ENCODE measurements around a stretch of chr11.

GRCh38 chr11:44609050-44609959, 43.8 kb downstream of the CD82 start:
- PRO-cap, result bidirectional peak, plus-strand start at chr11:44609351, minus-strand start at chr11:44609285; bidirectional peak, plus-strand start at chr11:44609732, minus-strand start at chr11:44609592
- CAGE, long polyA plus RNA, result no peak

GRCh38 chr11:44731957-44732552, 5.3 kb downstream of the TSPAN18 start:
- PRO-cap, result no peak
- CAGE, long polyA plus RNA, result no peak

DNA sequence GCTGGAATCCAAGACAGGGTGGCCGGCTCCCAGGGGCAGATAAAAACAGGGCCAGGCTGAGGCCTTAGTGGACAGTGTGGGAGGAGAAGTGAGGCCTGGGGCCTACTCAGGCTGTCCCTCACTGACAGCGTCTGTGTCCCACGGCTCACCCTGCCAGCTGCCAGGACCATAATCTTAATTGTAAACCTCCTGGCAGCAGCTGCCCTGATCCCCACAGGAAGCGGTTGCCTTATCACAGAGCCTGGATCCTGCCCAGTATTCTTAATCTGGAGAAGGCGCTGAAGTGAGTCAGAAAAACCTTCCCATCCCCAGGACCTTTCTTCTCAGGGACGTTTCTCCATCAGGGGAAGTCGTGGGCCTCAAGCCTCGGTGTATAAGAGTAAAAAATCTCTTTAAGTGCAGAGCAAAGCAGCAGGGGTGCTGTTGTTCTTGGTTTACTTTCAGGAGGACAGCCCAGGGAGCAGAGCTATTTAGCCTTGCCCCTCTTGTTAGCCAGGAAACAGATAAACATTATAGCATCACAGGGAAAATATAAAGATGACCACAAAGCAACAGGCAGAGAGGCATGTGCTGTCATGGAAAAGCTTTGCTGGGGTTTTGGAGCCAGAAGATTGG, 39.5 kb downstream of the TSPAN18 start:
- PRO-cap, result no peak
- CAGE, long polyA plus RNA, result no peak

DNA sequence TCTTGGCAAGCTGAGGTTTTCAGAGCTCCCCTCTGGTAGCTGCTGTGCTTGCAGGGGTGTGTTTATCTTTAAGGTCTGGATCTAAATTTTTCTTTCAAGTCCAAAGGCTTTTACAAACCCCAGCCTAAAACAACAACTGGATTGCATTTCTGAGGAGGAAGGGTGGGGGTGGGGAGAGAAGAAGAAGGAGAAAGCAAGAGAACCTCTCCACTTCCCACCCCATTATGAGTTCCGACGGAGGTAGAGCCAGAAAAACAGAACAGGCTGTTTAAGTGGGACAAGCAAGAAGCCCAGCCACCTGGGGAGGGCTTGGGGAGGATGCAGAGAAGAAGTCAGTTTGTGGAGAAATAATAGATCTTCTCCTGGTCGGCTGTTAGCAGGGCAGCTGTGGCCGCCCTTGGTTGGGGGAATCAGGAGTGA, 77.9 kb downstream of the TSPAN18 start:
- PRO-cap, result no peak
- CAGE, long polyA plus RNA, result no peak

DNA sequence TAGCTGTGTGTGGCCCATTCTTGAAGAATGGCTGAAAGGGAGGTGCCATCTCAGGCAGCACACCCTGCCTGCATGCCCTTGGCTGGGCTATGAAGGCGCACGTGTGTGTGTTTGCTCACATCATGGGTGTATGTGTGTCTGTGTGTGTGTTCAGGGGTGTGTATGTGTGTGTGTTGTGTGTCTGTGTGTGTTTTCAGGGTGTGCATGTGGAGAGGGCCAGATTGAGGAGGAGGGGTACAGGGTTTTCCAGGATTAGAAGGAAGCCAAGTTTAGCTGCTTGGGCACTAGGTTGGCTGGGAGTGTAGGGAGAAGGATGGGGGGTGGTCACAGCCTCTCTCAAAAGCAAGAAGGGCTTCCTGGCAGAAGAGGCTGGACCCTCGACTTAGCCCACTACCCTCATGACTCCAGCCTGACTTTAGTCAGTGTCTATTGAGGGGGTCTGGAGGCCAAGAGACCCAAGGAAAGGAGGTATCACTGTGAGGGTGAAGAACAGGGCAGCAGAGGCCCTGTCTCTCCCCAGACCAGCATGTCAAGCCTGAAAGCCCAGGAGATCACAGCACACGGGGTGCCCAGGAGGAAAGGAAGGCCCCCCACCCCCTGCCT, 16.4 kb downstream of the TP53I11 start:
- PRO-cap, result no peak
- CAGE, long polyA plus RNA, result no peak

GRCh38 chr11:44977572-44978170, 27.0 kb upstream of the TP53I11 start:
- PRO-cap, result no peak
- CAGE, long polyA plus RNA, result no peak

- PRO-cap, result no peak
- CAGE, long polyA plus RNA, result no peak
These were observed 59.1 kb downstream of the SYT13 start for GRCh38 chr11:45226795-45227612.

DNA sequence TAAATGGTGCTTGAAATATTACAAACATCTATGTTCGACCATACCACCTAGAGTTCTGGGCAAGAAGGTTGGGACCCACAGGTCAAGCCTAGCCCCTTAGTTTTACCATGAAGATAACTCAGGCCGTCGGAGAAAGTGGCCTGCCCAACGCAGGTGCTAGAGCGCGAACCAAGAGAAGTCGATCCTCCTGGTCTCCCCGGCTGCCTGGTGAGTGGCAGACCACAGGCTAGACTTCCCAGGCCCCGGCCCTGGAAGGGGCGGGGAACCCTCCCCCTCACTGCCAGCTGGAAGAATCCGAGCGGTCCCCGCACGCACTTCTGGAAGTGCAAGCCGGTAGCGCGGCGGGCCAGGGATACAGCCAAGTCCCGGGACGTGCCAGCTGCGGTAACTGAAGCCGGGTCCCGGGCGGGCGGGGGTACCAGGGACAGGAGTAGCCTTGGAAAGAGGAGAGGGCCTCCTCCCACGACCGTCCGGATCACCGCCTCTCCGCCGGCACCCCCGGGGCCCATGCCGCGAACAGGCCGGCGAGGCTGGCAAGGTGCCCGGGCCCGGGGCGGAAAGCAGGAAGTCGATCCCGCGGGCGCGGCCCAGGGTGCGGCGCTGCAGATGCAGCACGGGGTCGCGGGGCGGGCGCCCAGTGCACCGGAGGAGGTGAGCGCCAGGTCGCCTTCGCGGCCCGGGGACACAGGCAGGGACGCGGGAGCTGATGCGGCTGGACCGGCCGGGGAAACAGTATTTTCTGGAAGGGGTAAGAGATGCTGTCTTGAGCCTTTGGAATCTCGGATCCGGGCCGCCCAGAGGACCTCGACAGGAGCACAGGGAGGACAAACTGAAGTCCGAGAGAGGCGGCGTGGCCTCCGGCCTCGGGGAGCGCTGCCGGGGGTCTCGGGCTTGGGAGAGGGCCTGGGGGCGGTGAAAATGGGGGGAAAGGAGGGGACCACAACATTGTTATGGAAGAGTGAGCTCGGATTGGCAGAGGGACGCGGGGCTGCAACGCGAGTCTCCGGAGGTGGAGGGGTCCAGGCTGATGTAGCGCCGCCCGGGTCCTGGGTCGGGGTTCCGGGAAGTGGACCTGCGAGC, 839 bp upstream of the SLC35C1 start:
- PRO-cap, result bidirectional peak, plus-strand start at position 637 of the sequence, minus-strand start at position 509 of the sequence
- CAGE, long polyA plus RNA, result no peak

GRCh38 chr11:45857966-45859059, 11.0 kb downstream of the CRY2 start:
- PRO-cap, result no peak
- CAGE, long polyA plus RNA, result no peak

GRCh38 chr11:45871737-45872585, 13.5 kb upstream of the MAPK8IP1 start:
- PRO-cap, result no peak
- CAGE, long polyA plus RNA, result no peak

GRCh38 chr11:45901699-45902157, 5.3 kb downstream of the FREY1 start:
- PRO-cap, result no peak
- CAGE, long polyA plus RNA, result no peak

DNA sequence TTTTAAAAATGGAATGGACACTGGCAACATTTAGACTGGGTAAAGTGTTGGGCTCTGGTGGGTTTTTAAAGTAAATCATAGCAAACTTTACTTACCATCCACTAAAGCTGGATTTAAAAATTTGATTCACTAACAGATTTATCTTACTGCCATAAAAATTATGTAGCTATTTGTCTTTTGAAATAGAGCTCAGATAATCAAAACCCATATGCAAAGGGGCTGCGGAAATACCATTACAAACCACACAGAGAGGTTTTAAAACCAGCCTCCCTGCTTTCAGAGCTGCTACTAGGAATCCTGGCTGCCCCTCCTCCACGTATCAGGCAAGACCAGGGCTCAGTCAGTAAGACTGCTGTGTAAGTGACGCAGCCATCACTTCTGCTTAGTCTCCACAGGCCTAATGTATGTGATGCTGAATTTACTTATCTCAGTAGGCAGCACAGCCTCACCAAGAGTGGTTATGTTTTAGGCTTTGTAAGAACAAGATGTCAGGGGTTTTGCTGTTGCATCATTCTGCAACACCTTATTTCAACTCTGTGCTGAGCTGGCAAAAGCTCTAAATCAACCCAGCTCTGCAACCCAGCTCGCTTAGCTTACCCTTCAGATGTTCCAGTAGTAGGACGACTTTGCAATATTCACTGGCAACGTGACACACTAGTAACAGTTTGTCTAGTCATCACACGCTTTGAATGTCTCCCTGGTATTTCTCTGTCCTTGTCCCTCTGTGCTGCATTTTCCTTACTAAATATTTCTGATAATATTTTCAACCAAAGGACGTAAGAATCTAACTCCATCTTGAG, 71.9 kb downstream of the LARGE2 start:
- PRO-cap, result no peak
- CAGE, long polyA plus RNA, result no peak

- PRO-cap, result unidirectional peak, plus-strand start at chr11:46119306; bidirectional peak, plus-strand start at chr11:46119411, minus-strand start at chr11:46119383; bidirectional peak, plus-strand start at chr11:46119598, minus-strand start at chr11:46119618; bidirectional peak, plus-strand start at chr11:46119818, minus-strand start at chr11:46119853; bidirectional peak, plus-strand start at chr11:46120137, minus-strand start at chr11:46120049
- CAGE, long polyA plus RNA, result no peak
These were observed 1.8 kb downstream of the PHF21A start for GRCh38 chr11:46119165-46120239.

DNA sequence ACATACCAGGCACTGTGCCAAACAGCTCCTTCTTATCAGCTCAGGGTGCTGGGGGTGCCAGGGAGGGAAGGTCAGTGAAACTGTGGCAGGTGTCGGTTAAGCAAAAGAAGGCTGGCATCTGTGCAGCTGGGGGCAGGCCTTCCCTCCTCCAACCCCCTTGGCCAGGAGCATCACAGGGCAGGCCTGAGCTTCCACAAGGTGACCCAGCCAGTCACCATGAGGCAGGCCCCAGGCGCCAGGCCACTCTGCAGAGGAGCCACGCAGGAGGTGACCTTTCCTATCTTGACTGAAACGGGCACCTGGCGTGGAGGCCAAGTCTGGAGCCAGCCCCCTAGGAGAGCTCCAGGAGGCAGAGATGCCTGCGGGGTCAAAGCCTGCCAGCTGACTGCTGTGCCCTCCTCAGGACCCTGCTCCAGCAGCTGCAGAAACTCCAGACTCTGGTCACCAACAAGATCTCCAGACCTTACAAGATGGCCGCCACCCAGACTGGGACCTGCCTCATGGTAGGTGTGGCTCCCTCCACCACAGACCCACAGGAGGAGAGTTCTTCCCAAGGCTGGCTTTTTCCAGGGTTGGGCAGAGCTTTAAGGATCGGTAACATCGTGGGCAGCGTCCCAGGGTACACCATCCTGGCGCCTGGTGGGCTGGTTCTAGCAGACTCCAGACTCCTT, 31.2 kb upstream of the DGKZ start:
- PRO-cap, result no peak
- CAGE, long polyA plus RNA, result no peak

GRCh38 chr11:46372234-46372884, 9.1 kb upstream of the MDK start:
- PRO-cap, result no peak
- CAGE, long polyA plus RNA, result no peak

GRCh38 chr11:46373998-46374708, 7.3 kb upstream of the MDK start:
- PRO-cap, result no peak
- CAGE, long polyA plus RNA, result no peak

DNA sequence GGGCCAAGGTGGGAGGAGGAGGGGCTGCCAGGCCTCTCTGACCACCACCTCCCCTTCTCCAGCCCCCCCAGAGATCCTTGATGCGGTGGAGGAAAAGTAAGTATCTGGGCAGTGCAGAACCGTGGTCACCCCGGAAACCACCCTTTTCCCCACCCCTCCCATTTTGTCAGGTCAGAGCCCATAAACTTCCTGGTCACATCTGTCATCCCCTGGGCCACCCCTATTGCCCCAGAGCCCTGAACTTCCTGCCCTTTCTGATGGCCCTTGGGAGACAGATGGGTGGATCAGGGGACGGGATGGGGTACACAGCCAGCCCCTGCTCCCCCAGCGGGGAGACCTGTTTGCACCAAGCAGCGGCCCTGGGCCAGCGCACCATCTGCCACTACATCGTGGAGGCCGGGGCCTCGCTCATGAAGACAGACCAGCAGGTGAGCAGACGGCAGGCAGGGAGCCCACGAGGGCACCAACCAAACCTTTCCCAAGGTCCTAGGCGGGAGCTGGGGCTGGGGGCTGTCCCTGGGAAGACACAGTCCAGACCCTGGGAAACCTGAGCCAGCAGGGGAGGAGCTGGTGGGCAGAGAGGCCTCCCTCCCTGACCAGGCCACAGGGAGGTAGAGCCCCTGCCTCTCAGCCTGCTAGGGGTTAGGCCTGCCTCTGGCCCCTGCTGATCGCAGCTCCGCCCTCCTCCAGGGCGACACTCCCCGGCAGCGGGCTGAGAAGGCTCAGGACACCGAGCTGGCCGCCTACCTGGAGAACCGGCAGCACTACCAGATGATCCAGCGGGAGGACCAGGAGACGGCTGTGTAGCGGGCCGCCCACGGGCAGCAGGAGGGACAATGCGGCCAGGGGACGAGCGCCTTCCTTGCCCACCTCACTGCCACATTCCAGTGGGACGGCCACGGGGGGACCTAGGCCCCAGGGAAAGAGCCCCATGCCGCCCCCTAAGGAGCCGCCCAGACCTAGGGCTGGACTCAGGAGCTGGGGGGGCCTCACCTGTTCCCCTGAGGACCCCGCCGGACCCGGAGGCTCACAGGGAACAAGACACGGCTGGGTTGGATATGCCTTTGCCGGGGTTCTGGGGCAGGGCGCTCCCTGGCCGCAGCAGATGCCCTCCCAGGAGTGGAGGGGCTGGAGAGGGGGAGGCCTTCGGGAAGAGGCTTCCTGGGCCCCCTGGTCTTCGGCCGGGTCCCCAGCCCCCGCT, 1.9 kb upstream of the MDK start:
- PRO-cap, result no peak
- CAGE, long polyA plus RNA, result no peak

GRCh38 chr11:46380342-46381442, 777 bp upstream of the MDK start:
- PRO-cap, result bidirectional peak, plus-strand start at chr11:46380944, minus-strand start at chr11:46380780
- CAGE, long polyA plus RNA, result no peak

DNA sequence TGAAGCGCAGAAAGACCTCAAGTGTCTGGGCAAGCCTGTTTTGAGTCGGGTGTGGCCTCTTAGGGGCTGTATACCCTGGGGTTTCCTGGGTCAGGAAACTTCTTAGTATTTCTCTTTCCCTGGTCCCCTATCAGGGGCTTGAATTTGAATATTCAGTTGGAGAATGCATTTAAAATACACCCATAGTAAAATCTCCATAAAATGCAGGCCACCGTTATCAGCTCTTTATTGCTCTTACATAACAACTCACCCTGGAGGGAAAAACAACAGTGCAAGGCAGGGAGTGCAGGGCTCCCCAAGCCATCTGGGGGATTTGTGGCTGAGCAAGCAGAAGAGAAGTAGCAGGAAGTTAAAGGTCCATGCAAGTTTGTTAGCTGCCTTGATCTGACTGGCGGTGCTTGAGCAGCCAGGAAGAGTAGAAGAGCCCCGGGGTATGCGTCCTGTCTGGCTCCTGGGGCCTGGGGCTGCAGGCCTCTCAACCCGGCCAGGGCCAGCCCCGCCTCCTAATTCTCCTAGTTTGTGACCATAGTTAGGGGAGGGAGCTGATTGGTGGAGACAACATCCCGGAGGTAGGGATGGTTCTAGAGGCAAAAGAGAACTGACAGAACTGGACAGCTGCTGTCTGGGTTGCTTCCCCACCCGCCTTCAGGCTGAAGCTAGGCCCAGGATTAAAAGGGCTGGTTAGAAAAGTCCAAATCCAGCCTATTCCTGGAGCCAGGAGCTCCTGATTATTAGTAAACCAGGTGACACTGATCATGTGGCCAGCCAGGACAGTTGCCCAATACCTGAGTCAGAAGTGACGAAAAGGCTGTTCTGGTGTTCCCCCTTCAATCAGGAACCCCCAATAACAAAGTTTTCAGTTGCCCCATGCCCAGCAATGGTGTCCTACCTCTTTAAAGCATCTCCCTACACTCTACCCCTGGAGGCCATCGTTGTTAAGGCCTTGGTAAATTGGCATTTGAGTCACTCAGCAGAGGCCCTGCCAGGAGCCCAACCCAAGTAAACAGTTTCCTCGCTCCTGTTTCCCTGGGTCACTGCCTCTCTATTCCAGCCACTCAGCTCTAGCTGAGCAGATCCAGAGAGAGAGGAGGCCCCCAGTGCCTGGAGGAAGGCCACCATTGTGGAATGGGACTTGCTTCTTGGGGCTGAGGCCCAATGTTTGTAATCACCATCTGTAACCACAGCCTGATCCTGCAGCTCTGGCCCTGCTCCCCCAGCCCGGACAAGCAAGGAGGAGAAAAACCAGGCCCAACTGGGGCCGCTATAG, 25.4 kb downstream of the ARHGAP1 start:
- PRO-cap, result no peak
- CAGE, long polyA plus RNA, result no peak

DNA sequence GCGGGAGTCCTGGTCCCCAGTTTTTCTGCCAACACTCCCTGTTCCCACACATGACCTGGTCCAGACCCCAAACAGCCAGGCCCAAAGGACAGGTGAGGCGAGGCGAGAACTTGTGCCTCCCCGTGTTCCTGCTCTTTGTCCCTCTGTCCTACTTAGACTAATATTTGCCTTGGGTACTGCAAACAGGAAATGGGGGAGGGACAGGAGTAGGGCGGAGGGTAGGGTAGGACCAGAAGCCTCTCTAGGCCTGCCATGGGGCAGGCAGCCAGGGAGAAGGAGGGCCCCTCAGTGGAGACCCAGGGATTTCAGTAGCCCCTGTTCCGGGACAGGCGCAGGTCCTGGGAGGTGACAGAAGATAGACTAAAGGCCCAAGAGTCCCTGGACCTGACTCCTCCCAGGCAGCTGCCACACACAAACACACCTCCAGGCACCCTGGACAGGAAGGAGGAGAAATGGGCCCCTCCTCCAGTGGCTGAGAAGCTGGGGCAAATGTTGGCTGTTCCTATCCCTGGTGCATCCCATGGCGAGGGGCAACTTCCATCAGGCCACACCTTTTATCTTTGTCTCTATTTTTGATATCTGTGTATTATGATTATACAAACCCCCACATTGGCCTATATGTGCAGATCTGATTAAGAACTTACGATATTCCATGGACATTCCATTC, 719 bp upstream of the F2 start:
- PRO-cap, result no peak
- CAGE, long polyA plus RNA, result no peak